Ascending aorta (tissue), 1 donor: ENCODE measurements around a stretch of chr6.

- PRO-cap = no peak
These were observed 130.9 kb downstream of the MAN1A1 start for GRCh38 chr6:119218458-119219348.

DNA sequence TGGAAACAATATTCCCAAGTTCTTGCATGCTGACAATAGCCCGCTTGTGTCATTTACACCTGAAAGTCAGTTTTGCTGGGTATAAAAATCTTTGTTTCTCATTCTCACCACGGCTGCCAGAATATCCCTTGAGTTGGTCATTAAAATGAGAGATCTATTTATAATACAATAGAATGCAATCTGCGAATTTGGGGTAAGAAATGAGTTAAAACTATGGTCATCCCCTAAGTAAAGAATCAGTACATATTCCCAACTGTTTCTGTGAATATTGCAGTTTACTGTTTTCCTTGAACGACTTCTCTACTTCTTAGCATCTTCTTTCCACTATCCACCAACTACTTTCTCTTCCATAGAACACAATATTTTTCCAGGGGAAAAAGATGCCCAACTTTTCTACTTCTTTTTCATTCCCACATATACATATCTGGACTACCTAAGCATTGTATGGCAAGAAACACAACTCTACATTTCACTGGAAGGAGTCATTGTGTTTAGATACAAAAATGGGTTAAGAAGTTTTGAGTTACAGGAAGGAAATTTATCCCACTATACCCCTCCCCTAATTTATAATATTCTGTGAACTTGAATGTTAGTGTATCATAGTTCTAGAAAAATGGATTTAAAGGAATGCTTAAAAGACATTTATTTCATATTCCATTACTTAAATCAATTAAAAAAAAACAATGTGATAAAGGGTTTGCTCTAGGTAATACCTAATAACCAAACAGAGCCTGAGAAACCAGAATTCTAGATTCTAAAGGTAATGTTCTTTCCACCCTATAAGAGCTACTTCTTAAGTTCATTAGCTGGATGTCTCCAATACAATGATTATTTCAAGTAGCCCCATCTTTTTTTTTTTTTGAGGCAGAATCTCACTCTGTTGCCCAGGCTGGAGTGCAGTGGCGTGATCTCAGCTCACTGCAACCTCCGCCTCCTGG, 78.6 kb downstream of the MAN1A1 start:
- PRO-cap = no peak

GRCh38 chr6:119278518-119279633, 70.7 kb downstream of the MAN1A1 start:
- PRO-cap = no peak

GRCh38 chr6:119347330-119347964, 2.1 kb downstream of the MAN1A1 start:
- PRO-cap = unidirectional peak, plus-strand start at chr6:119347616

DNA sequence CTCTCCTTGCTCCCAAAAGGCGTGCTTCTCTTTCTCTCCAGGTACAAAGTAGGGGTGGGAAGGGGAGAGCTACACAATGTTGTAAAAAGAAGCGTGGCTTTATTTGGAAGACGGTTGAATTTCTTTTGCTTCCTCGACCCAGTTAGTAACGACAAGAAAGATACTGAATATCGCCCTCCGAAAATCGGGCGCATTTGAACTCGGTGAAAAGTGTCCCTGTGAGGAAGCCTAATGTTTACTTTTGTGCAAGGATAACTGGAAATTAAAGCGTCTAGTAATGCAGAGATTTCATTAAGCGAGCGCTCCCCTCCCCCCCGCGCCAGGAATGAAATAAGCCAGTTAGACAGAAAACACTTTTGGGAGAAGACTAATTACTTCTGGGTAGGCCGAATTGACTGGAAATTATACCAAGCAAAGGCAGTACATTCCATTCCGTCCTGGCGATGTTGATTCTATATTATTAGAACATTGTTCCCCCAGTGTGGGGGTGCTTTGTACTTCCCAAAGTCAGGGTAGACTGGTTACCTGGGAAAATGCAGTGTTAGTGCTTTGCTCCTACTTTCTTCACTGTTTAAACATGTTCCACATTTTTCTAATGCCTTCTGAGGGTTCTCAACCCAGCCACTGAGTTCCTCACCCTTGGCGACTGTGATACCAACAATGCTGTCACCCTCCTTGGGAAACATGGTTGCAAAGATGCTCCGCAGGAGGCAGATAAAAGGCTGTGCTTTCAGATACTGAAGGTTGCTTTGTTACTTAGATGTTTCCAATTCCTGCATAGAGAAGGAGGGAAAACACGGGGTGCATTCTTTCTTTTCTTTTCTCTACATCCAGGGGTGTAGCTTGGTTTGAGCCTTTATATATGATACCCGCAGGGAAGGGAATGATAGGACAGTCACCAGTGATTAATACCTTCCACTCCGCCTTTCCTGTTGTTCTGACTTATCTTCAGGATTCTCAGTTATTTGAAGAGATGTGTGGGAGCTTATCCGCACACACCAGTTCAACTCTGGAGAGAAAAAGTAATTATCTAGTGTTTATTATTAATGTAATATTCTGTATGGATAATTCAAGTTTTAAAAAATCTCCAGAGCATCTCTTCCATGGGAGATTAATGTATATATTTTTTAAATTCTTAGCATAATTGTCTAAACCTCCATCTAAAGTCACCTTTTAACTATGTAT, 2.6 kb downstream of the GJA1 start:
- PRO-cap = bidirectional peak, plus-strand start at position 495 of the sequence, minus-strand start at position 327 of the sequence; bidirectional peak, plus-strand start at position 685 of the sequence, minus-strand start at position 650 of the sequence

- PRO-cap = no peak
These were observed 4.0 kb downstream of the GJA1 start for GRCh38 chr6:121439470-121439903.

- PRO-cap = no peak
These were observed 12.6 kb downstream of the GJA1 start for GRCh38 chr6:121448024-121448438.

- PRO-cap = unidirectional peak, plus-strand start at chr6:121952318
These were observed 447.3 kb upstream of the HSF2 start for GRCh38 chr6:121952217-121952460.

DNA sequence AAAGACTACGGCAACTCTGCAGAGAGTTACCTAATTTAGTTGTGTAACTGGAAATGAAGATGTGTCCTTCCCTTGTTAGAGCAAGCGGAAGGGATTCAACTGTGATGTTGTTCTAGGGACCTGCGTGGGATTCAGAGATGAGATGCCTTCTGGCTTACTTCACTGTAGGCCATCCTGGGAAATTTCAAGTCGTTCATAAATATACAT, 370.9 kb upstream of the HSF2 start:
- PRO-cap = no peak

DNA sequence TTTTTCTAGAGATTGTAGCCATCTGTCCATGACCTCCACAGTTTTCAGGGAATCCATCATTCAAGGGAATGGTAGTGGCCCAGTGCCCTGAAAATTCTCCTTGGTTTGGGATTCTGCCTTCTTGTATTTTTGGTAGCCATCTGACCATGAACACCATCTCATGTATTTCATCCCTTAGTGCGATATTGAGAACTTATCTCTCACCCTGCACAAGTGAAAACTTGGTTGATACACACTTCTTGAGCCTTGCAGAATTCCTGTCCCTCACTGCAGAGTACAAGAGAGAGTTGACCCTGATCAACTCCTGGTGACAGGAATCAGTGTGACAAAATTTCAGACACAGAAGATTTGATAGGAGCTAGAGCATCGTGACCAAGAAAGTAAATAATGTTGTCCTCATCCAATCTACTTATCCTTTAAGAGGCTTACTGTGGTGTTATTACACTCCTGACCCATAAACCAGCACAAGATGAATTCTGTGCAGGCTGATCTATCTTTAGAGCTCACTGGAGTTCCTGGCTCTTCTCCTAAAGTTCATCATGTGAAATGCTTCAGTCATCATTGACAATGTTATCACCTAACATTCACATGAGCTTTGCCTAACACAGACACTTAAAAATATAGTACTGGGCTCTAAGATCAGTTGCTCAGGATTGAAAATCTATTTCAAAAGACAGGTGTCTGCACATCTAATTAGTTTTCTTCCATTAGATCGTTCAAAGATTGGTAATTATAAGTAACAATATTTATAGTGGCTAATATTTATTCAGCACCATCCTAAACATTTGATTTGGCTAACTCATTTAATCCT, 271.1 kb upstream of the HSF2 start:
- PRO-cap = no peak

DNA sequence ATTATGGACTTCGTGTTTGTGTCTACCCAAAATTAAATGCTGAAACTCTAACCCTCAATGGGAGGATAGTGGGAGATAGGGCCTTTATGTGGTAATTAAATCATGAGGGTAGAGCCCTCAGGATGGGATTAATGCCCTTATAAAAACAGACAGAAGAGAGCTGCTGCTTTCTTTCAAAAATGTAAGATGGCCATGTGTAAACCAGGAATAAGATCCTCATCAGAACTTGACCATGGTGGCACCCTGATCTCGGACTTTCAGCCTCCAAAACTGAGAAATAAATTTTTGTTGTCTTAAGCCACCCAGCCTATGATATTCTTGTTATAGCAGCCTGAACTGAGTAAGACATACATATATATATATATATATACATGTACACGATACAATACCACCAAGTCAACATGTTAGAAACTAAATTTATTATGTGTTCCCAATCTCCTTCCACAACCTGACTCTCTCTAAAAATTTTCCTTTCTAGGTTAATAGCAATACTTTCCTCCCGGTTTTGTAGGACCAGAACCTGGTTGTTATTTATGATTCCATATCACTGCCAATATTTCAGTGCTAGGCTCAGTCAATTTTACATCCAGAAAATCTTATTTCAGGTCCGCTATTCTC, 14.0 kb downstream of the SERINC1 start:
- PRO-cap = no peak

DNA sequence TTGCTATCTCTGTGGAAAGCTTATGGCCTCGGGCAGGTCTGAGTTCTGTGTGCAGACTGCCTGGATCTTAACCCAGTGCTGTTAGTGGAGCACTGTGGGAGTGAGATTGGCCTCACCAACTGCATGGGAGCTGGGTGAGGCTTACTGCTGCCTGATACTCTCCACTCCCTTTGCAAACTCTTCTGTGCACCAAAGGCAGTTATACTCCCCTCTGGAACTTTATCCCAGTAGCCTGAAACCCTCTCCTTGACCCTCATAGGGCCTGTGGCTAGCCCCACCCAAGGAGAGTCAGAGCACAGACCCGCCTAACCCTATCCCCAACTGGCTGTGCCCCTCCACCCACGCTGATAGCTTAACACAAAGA, 41.4 kb upstream of the PKIB start:
- PRO-cap = no peak

DNA sequence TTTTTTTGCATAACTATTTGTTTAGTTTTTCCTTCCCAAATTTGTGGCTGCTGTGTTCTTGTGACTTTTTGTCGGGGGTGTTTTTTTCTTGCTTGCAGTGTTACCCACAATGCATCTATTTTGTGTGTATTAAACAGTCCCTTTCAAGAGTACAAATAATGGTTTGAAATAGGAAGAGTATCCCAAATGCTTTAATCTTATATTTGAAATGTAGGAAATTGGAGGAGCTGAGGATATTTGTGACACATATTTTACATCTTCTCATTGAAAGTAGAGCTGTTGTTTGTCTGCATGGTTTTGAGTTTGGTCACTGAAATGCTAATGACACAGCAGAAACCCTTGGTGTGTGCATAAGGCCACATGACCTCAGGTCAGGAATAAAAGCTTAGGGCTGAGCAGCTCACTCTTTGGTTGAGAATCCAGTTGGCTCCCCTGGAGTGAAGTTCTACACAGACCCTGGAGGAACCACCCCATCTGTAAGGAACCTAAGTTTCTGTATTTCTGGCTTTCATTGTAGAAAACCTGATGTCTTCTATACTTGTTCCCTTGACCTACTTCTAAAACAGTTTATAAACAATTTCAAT, 49.8 kb downstream of the TPD52L1 start:
- PRO-cap = no peak

DNA sequence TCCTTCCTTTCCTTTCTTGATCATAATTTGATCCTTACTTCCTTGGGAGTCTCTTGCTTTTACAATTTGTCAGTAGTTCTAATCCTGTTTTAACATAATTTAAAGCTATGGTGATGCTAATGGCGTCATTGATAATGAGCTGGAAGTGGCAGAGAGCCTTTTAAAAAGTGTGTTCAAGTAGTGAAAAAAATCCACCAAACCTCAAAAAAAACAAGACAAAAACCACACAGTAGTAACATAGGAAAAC, 128.7 kb upstream of the HDDC2 start:
- PRO-cap = no peak

DNA sequence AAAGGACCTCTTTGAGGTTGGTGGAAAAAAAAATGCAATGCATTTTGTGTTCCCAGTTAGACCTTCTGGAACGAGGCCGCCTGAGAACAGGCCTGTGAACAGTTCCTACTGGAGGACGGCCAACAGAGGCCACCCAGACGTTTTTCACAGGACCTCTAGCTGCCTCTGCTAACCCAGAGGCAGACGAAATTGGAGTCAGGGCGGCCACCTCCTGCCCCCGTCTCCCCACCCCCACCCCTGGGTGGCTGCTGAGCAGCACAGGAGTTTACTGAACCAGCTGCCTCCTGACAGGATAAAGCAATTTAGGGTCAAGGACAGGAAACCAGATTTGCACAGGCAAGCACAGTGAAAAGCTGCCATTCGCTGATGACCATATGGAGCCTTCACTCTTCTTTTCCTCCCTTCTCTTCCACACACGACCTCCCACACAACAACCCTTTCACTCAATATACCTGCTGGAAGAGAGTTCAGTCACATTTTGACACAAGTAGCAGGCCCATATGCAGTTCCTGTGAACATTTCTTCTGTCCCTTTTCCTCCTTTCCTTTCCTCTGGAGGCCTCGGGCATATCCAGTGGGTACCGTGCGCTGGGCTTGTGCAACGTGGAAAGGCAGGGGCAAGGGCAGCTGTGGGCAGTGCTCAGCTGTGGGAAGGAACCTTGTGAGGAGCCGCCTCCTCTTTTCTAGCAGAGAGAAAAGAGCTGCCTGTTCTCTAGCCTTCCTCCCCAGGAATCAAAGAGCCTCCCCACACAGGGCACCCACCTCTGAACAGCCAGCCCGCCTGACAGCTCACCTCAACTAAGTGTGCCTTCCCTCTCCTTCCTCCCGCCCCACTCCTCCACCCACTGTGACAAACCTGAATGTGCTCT, 143.0 kb upstream of the HDDC2 start:
- PRO-cap = unidirectional peak, plus-strand start at position 182 of the sequence

GRCh38 chr6:125746569-125747255, 2.7 kb upstream of the HEY2 start:
- PRO-cap = bidirectional peak, plus-strand start at chr6:125747074, minus-strand start at chr6:125746854

DNA sequence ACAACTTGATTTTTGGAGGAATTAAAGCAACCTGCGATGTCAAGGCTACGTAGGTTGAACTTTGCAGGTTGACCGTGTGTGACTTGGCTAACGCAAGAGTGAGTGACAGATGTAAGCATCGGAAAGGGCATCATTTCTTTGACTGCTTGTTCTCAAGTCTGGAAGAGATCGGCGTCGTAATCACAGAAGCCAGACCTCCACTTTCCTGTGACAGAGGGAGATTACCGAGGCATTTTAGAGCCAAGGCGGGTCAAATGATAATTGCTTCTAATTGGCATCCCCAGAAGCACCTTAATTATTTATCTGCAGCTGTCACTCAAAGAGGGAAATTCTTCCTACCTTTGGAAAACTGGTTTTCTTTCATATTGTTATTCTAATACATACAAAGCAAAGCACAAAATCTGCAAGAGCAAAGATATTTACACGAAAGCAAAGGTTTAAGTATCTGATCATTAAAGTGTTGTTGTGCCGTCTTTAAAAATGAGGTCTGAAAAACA, 889 bp downstream of the HEY2 start:
- PRO-cap = no peak

- PRO-cap = no peak
These were observed 21.8 kb downstream of the NCOA7 start for GRCh38 chr6:125812385-125813036.

DNA sequence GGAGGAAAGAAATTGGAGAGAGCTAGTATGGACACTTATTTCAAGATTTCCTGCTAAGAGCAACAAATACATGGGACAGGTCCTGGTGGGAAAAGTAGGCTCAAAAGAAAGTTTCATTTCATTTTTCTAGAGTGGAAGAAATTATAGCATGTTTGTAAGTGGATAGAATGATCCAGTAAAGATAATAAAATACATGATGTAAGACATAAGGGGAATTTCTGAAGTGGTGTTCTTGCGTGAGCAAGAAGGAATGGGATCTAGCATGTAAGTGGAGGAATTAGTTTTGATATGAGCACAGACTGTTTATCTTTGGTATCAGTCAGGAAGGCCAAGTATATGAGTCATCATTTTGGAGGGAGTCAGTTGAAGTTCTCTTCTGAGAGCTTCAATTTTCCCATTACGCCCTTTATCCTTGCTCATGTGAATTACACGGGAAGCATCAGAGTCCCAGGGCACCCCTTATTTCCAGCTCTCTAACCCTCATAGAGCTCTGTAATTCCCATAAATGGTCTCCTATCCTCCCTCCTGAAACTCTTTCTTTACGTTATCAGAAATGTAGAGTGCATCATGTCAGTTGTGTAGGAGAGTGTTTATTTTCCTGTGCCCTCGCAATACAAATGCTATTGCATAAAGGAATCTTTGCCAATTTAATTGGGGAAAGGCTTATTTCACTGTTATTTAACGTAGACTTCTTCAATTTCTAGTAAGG, 10.3 kb upstream of the HINT3 start:
- PRO-cap = no peak

DNA sequence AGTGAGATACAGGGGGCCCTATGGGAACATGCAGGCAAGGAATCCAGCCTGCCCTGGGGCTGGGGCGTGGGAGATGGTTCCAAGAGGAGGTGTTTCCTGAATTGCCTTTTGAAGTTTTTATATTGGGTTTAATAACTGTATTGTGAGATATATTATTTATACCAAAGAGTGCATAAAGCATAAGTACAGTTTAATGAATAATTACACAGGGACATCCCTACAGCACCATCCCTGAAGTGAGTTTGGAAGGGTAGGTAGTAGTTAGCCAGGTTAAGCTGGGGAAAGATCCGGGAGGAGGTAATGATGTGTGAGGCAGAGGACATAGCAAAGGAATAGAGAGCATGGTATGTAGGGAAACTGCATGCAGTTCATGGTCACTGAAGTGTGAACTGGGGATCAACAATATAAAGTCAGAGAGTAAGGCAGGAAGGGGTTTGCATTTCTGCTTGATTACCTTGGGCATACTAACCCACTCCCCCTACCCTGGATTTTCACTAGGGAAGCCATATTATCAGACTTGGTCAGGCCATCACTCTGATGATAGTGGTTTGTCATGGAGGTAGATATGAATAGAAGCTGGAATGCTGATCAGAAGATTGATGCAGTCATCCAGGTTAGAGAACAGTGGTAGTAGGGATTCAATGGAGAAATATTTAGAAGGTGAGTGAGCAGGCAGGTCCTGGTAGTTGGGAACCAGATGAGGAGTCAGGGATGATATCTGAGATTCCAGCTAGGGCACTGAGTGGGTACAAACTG, 64.8 kb downstream of the TRMT11 start:
- PRO-cap = no peak